NCI-H460 (cell line): ENCODE measurements around the genes FSCN2 and FAAP100.

GRCh38 chr17:81001251-81001565, 9.6 kb downstream of the CHMP6 start:
RAMPAGE:
- cytosol, long total RNA: no peak
- long total RNA: no peak
- nucleus, long total RNA: no peak

GRCh38 chr17:81003539-81003945, 11.9 kb downstream of the CHMP6 start:
RAMPAGE:
- cytosol, long total RNA: no peak
- long total RNA: no peak
- nucleus, long total RNA: no peak

DNA sequence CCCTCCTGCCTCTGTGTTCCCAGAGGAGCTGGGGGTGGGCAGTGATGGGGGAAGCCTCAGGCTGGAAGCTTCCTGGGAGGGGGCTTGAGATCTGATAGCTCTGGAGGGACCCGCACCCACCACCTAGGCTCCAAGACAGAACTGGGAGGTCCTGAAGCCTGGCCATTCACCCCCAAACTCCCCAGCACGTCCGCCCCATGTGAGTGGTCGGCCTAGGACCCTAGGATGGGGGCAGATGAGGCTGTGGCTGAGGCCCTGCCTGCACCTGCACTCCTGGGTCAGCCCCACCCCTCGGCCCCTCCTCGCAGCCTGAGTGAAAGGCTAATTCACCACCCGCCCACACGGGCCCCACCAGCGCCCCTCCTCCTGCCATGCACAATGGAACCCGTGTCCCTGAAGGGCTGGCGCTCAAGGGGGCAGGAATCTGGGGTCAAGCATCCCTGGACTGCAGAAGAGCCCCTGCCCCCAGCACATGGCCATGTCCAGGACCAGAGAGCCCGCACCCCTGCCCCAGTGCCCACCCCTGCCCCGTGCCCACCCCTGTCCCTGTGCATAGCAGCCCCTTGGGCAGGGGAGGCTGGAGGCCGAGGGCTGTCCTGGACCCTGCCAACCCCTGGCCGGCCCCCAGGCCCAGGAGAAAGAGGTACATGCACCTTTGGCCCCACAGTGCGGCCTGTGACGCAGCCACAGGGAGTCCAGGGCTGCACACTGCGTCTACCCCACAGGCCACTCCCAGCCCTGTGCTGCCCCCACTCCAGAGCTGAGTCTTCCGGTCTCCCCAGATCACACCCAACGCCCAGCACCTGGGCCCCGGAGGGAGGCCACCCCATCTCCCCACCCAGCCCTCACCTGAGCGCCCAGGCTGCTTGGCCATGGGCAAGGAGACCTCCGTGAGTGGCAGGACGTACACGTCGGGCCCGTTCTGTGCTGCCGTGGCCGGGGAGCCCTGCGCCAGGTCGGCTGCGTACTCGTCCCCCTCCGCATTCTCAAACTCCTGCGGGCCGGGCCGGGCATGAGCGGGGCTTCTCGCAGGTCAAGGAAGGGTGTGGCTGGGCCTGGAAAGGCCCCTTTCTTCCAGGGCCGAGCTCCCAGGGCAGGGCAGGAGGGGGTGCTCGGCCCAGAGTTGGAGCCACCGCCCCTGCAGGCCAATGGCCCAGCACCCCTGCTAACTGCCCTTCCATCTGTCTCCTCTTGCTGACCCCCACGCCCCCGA, 34.7 kb upstream of the PVALEF start:
RAMPAGE:
- cytosol, long total RNA: no peak
- long total RNA: no peak
- nucleus, long total RNA: no peak

DNA sequence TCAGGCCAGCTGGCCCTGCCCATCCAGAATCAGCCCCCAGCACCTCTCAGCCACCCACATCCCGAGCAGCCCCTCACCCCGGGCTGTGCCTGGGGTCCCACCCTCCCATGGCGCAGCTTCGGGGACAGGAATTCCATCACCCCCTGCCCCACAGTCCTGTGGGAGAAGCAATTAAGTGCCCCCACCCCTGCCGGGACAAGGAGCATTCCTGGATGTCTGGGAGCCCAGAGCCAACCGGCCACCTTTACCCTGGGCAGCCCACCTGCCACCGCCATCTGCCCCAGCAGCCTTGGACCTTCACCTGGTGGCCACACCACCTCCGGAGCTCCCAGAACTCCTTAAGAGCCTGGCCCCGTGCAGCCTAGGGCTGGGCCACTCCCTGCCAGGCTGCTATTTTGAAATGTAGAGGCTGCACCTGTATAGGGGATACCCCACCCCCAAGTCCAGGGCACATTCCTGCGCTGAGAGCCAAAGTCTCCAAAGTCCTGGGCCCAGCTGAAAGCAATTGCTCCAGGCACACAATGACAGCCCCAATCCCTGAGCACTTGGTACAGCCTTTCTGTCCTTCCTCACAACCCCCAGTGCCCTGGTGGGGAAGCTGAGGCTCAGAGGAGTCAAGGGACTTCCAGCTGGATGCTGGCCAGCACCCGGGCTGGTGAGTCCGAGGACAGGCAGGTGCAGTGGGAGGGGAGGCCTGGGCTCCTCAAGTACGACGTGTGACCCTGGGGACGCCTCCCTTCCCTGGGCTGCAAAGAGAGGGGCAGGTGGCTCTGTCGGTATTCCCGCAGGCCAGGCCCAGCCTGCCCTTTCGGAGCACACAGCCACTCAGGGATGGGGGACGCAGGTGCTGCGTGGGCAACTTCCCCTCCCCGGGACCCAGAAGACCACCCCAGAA, 33.4 kb upstream of the PVALEF start:
RAMPAGE:
- cytosol, long total RNA: no peak
- long total RNA: no peak
- nucleus, long total RNA: no peak

RAMPAGE:
- cytosol, long total RNA: no peak
- long total RNA: no peak
- nucleus, long total RNA: no peak
Measured at GRCh38 chr17:81150392-81151141, 14.7 kb upstream of the PVALEF start.

RAMPAGE:
- cytosol, long total RNA: no peak
- long total RNA: no peak
- nucleus, long total RNA: no peak
Measured at GRCh38 chr17:81260015-81260649, 21.0 kb downstream of the NDUFAF8 start.

DNA sequence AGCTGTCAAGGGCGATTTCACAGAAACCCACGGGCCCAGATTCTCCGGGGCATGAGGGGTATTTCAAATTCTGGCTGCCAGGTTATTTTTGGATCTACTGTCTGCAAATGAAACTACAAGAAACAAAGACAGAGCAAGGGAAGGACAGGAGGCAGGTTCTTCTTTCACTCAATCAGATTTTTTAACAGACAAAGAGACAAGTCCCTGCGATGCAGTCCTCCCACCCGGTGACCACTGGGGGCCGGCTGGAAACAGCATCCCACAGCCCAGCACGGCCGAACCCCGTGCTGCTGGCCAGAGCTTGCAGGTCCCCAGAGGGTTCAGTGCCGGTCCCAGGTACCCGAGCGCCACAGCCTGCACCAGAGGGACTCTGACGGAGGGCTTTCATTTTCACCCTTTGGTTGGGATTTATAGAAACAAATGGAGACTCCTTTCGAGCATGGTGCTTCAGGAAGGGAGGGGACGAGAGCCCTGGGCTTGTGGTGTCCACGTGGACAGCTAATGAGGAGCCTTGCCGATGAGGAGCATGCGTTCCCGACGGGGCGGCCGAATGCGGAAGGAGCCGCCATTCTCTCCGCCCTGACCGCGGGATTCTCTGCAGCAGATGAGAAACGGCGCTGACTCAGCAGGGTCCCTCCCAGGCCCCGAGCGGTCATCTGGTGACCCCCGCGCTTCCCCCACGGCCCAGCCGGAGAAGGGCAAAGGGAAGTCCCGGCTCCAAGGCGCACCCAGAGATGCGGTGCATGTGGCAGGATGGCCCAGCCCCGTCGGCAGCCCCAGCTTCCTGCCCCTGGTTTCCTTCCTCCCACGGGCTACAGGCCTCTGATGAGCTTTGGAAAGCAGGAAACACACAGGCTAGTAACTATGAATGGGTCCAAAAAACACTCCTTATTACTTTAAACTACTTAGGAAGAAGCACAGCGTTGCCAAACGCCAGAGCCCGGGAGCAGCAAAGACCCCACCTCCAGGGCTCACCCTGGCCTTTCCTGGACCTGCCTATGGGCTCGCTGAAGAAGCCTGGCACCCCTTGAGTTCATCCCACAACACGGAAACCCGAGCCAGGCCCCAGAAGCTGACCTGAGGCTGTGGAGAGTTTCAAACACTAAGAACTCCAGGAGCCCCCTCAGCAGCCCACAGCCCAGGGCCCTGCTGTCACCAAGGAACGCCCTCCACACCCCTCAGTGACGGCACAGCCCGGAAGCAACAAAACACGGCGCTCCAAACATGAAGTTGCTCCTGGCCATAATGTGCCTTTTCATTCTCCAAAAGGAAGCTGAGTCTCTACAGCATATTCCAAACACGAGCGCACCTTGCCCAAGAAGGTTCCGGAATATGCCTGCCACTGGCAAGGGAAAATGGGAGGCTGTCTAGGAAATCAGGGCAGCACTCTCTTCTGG, 9.6 kb downstream of the SLC38A10 start:
RAMPAGE:
- cytosol, long total RNA: no peak
- long total RNA: no peak
- nucleus, long total RNA: no peak

DNA sequence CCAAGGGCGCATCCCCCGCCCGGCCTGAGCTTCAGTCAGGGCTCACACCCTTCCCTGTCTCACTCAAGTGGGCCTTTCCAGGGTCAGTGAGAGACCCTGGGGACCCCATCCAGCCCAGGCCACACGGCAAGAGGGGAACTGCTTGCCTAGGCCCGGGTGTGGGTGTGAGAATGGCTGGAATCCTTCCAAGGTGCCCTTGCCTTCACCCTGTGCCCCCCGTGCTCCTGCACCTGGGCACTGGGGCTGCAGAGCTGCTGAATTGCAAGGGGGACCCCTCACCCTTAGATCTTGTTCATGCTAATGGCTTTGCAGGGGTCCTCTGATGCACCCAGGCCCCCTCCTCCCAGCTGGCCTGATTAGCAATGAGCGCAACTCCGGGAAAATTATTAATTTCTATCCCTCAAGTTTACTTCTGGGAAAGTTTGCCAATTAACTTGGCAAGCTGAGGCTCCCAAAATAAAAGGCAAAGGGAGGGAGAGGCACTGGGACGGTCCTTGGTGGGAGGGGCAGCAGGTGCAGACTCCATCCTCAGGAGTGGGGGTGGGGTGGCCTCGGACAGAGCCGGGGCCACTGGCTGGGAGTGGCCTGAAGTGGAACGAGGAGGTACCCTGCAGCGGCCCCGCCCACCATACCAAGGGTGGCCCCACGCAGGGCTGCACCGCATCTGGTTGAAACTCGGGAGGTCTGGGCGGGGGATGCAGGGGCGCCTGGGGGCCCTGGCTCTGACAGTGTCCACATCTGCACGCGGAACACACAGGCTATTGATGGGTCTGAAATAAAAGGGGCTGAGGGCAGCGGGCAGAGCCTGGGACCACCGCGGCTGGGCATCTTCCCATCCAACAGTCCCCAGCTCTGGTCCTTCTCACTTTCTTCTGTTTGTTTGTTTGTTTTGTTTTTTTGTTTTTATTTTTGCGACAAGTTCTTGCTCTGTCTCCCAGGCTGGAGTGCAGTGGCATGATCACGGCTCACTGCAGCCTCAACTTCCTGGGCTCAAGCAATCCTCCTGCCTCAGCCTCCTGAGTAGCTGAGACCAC, 42.3 kb upstream of the SLC38A10 start:
RAMPAGE:
- cytosol, long total RNA: no peak
- long total RNA: no peak
- nucleus, long total RNA: no peak

DNA sequence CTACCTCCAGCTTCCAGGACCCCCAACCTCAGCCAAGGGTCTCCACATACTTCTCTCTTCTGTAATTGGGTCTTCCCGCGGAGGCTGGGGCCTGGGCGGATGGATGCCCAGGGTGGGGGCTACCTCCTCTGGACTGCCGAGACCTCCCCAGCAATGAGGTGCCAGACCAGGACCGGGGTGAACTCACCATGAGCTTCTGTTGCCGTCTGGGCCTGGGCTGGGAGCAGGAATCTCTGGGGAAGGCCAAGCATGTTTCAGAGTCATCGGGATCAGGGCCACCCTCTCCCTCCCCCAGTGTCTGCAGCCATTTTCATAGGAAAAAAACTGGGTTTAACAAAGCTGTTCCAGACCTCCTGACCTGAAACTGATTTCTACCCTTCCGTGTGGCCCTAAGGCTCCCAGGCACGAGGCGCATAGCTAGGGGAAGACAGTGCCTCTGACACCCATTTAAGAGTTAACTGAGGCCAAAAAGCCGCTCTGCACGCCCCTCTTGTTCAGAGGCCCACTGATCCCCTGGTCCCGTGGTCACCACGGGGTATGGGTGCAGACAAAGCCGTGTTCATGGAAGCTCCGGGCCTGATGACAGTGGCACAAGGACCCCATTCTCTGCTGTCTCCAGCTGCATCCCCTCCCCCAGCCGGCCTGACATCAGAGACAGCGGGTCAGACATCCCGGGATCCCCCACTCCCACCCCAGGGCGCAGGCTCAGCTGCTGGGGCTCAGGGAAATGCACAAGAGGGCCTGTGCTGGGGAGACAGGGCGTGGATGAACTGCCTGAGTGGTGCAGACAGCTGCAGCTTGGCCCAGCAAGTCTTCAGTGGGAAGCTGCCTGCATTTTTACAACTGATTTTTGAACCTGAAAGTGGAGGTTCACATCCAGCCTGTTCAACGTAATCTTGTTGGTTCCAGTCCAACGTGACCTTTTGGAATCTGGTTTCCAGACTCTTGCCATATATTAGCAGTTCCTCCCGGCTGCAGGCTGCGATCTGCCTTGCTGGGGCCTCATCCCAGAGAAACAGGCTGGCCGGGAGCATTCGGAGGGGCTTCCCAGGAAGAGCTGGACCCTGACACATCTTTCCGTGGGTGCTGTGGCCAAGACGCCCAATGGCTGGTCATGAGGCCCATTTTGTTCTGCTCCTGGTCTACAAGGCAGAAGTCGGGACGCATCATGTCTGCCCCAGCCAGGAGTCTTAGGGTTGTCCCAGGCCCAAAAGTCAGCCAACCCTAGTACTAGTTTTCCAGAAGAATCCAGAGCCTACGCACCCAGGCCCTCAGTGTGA, 9.9 kb upstream of the BAHCC1 start:
RAMPAGE:
- cytosol, long total RNA: no peak
- long total RNA: no peak
- nucleus, long total RNA: no peak

DNA sequence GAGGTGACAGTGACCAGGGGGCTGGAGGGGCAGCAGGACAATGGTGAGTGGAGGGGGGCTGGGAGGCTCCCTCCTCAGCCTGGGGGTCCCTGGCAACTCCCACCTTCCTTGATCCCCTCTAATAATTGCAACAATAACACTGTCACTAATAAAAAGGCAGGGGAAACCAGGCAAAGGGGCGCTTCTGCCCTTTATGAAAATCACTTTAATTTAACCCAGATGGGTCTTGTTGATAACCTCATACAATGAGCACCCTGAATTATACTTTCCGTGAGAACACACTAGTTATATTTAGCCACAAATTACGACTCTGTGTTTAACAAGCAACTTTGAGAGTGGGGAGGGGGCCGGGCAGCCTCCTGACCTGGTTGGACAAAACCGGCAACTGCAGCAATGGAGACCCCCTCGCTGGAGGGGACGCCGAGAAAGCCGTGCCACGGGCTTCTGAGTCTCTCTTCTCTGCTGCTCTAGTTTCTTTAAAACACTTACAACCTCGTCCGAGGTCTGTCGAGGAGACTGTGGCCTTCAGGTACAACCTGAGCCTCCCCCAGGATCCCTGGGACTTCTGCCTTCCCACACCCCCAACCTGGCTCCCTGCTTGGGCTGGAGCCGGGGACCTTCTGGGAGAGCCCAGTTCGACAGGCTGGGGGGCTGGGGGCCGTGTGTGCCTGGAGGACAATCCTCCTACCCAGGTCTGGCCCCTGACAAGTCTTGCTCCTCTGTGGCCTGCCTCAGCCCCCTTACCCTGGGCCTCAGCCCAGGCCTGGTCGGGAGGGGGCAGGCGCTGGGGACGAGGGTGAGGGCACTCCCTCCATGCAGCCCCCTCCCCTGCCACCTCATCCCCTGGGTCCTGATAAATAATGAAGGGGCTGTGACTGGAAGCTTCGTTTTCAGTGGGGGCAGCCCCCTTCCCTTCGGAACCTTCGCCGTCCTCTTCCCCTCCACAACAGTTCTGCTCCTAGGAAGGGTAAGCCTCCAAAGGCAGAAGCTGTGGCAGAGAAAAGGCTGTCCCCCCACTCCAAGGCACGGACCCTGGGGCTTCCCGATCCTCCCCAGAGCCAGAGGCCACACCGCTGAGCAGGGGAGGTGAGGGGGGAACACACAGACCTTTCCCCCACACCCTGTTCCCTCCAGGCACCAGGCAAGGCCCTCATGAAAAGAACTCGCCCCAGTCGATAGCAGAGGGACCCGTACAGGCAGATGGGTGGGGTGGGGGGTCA, 5.3 kb upstream of the BAHCC1 start:
RAMPAGE:
- cytosol, long total RNA: no peak
- long total RNA: no peak
- nucleus, long total RNA: no peak

DNA sequence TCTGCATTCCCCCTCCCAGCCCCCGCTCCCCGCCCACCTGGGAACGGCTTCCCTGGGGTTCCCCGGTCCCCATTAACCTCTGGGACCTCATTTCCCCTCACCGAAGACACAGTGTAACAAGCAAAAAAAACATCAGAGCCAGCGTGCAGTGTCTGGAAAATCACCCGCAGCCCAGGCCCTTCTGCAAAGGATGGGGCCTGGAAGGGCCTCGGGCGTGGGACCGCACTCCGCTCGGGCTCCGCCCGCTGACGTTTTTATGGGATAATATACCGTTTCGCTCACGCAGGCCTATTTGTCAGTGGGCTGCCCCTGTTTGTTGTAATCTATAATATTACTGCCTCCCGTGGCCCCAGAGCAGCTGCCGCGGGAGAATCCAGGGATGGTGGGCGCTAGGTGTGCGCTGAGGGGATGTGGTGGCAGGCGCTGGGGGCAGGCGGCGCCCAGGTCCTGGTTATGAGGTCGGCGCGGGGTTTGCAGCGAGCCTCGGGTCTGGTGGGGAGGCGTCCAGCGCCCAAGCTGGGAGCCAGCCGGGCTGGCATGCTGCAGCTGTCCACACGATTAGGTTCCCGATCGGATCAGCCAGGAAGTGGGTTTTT, 11.2 kb downstream of the BAHCC1 start:
RAMPAGE:
- cytosol, long total RNA: no peak
- long total RNA: no peak
- nucleus, long total RNA: no peak

DNA sequence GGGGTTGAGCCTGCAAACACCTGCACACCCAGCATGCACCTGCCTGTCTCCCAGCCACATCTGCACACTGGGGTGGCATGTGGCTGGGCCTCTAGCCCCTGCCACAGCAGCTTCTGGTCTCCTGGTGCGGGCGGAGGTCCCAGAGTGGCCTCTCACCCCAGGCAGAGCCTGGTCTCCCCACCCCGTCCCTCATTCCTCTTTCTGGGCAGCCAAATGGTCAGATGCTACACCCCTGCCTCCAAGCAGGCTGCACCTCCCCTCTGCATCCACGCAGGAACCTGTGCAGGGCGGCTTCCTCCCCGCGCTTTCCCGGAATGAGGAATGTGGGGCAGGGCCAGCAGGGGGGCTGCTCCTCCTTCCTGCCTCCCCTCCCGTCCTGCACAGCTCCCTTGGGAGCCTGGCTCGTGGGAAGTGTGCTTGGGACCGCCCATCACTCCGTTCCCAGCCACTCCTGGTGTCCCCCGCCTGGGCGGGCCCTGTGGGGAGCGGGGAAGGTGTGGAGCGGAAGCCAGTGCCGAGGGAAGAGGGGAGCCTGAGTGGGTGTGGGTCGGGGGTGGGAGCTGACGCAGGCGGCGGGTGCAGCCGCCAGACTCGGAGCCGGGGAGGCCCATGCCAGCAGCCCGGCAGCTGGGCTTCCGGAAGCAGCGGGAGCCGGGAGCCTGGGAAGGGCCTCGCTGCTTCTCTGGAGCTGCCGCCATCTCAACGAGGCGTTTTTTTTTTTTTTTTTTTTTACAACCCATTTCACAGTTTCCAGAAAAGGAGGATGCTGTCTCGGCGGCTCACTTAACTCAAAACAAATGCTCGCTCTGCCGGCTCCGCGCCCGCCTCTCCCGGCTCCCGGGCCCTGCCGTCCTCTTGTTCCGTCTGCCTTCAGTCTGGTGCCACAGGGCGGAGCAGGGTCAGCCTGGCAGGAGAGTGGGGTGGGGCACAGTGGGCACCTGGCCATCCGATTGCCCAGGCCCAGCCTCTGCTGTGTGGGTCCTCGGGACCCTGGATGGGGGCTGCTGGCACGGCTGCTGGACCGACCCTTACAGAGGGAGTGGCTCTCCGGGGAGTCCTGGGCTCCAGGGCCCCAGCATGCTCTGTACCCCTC, 24.2 kb downstream of the BAHCC1 start:
RAMPAGE:
- cytosol, long total RNA: no peak
- long total RNA: no peak
- nucleus, long total RNA: no peak

RAMPAGE:
- cytosol, long total RNA: no peak
- long total RNA: no peak
- nucleus, long total RNA: no peak
Measured at GRCh38 chr17:81432079-81432541, 36.9 kb downstream of the BAHCC1 start.

GRCh38 chr17:81451483-81452078, 56.3 kb downstream of the BAHCC1 start:
RAMPAGE:
- cytosol, long total RNA: no peak
- long total RNA: no peak
- nucleus, long total RNA: no peak

RAMPAGE:
- cytosol, long total RNA: no peak
- long total RNA: no peak
- nucleus, long total RNA: no peak
Measured at GRCh38 chr17:81453746-81454157, 58.5 kb downstream of the BAHCC1 start.

DNA sequence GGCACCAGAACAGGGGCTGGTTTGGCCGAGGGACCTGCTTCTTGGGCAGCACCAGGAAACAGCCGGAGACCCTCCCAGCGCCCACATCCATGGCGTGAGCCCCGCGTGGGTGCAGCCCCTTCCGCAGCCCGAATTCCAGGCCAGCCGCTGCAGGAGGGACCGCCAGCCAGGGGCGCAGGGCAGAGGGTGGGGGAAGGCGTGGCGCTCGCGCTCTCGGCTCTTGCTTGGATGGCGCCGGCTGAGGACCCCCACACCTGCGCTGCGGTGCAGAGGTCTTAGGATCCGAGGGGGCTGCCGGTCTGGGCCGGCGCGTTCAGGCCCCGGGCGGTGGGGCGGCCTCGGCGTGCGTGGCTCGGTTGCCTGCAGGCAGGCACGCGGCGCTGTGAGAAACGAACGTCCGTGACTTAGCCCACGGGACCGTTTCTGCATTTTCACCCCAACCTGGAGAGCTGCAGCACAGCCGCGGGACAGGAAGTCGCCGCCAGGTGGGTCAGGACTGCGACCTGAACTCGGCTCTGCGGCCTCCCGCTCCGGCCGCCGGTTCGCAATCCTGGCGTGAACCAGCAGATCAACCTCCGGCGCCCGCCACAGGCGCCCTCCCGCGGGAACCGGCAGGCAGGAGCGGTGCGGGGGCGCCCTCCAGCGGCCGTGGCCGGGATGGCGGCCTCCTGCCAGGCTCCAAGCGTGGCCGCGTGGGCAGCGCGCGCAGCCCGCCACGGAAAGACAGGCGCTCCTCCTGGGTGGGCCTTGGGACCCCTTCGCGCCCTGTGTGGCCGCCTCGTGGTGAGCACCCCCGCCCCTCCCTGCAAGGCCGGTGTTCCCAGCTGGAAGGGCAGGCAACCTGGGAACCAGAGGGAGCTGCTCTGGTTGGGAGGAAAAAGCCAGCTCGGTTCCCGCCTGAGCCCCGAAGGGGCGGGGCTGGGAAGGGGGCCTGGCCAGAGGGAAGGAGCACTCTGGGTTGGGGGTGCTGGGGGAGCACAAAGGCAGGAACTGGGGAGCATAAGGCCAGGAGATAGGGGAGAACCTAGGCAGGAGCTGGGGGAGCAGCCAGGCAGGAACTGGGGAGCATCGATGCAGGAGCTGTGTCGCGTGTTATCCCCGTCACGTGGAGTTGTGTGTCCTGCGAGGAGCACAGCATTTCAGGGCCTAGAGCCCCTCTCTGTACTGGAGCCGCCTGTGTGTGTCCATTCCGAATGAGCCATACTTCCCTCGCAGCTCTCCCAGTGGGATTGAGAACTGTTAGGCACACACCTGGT, 28.3 kb downstream of the ACTG1 start:
RAMPAGE:
- cytosol, long total RNA: no peak
- long total RNA: no peak
- nucleus, long total RNA: no peak

DNA sequence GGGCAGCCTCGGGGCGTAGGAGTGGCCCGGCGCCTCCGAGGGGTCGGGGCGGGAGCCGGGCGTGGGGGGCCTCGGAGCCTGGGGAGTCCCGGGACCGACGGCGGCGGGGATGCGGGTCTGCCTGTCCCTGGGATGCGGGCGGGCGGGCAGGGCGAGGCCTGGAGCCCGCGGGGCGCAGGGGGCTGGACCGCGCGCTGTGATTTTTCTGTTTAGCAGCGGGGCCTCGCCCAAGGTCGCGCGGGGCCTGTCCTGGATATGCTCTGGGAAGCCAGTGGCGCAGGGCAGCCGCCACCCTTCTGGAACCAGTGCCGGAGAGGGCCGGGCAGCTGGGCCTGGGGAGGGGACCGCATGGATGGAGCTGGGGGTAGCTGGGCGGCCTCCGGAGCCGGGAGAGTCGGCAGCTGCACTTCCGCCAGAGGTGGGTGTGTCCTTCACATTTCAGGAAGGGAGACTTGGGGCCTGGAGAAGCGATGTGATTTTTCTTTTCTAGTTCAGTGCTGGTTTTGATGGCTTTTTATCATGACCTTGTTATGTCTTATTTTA, 2.5 kb upstream of the ACTG1 start:
RAMPAGE:
- cytosol, long total RNA: no peak
- long total RNA: no peak
- nucleus, long total RNA: no peak

DNA sequence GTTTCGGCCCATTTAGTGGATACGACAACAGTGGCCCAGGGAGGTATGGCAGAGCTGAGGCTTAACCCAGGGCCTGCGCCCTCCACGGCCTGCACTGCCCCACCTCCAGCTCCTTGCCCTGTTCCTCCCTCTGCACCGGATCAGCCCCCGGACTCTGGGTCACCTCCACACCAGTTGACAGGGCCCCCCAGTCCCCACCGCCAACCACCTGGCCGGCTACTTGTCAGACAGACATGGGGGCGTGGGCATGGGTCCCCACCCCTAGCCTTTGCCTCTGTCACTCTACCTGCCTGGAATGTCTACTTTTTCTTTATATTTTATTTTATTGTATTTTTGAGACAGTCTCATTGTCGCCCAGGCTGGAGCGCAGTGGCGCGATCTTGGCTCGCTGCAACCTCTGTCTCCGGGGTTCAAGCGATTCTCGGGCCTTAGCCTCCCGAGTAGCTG, 3.0 kb upstream of the ACTG1 start:
RAMPAGE:
- cytosol, long total RNA: no peak
- long total RNA: no peak
- nucleus, long total RNA: no peak

DNA sequence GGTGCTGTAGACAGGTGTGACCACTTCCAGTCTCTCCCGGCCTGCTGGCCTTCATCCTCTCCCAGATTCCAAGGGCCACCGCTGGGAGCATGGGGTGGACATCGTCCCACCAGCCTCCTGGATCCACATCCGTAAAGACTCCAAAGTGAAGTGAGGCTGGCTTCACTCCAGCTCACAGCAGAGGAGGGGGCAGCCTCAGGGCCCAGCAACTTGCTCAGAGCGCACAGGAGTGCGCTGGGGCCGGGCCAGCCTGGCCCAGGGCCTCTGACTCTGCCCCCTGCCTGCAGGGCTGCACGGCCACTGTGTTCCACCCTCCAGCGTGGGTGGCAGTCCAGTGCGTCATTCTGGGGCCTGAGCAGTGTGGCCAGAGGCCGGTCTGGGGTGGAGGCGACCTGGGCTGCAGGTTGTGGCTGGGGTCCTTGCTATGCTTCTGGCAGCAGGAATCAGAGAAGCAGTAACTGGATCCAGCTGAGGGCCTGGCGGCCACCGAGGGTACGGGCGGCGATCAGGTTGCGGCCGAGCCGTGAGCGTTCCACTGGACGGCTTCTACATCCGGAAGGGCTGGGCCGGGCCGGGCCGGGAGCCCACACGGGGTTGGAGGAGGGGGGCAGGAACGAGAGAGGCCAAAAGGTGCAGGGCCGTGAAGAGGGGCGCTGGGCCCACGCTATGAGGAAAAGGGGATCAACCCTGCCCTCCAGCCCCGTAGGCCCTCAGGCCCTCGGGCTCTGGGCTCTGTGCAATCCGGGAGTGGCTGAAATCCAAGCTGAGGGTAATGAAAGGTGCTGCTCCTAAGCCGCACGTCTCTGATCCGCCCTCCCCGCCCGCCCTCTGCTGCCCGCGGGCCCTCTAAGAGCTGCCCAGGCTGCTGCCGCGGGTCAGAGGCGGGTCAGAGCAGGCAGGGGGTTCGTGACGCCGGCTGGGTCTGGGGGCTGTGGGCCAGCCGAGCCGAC, at the start of gene FSCN2:
TSS of gene FSCN2 (plus strand) at position 878 of the 950 bp plus-strand sequence.
RAMPAGE:
- cytosol, long total RNA: no peak
- long total RNA: no peak
- nucleus, long total RNA: no peak

RAMPAGE:
- cytosol, long total RNA: start-site peak on the plus strand at chr17:81552438-81552513, 6 and 7 reads in 2 replicates
- long total RNA: no peak
- nucleus, long total RNA: start-site peak on the plus strand at chr17:81552442-81552487, 26 and 15 reads in 2 replicates
Measured at GRCh38 chr17:81552274-81552802, at the start of gene FAAP100. Gene FAAP100 (minus strand): TSS chr17:81552353.